A172 (cell line): ENCODE measurements around a stretch of chr4.

GRCh38 chr4:18418074-18418550 is 396.6 kb upstream of the LCORL start:
- RAMPAGE, long total RNA, result no peak

GRCh38 chr4:19738800-19739806 is 512.6 kb upstream of the SLIT2 start:
- RAMPAGE, long total RNA, result no peak

GRCh38 chr4:20110182-20110613 is 141.5 kb upstream of the SLIT2 start:
- RAMPAGE, long total RNA, result no peak

GRCh38 chr4:20253279-20253612 is 1.5 kb downstream of the SLIT2 start:
- RAMPAGE, long total RNA, result no peak

DNA sequence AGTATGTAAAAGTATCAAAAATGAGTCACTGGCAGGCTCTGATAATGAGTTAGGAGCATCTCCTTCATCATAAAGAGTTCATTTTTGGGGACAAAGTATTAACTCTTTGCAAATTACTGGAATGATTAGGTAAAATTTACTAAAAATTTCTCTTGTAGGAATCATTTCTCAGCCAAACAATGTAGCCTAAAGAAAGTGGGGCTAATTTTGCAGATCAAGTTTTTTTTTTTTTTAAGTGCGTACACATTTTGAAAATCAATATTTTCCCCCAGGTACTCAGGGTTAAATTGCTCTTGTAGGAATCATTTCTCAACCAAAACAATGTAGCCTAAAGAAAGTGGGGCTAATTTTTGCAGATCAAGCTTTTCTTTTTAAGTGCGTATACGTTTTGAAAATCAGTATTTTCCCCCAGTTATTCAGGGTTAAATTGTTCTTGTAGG is 421.7 kb downstream of the PACRGL start:
- RAMPAGE, long total RNA, result no peak

DNA sequence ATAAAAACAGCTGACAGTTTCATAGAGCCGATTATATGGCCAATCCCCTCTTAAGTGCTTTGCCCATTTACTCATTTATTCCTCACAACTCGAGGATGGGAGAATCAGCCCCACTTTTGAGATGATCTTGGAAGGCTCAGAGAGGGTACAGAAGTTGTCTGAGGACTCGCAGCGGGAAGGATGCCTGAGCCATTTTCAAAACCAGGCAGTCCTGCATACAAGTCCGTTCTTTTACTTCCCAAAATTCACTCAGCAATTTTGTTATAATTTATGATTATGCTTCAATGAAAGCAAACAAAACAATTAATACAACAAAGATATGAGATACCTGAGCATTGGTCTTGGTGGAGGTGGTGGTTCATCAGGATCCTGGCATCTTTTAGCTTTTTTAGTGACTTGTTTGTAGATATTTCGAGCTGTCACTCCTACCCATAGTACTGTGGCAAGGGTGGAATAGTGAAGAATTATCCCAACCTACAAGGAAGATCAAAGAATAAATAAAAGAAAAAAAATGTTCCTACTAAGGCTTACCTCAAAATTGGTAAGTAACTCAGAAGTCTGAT is 123.6 kb downstream of the ADGRA3 start:
- RAMPAGE, long total RNA, result no peak

GRCh38 chr4:22500935-22501324 is 14.9 kb downstream of the ADGRA3 start:
- RAMPAGE, long total RNA, result no peak

GRCh38 chr4:22599108-22600173 is 83.6 kb upstream of the ADGRA3 start:
- RAMPAGE, long total RNA, result no peak

- RAMPAGE, long total RNA, result no peak
Measured at GRCh38 chr4:23414163-23414569, 475.7 kb downstream of the PPARGC1A start.

DNA sequence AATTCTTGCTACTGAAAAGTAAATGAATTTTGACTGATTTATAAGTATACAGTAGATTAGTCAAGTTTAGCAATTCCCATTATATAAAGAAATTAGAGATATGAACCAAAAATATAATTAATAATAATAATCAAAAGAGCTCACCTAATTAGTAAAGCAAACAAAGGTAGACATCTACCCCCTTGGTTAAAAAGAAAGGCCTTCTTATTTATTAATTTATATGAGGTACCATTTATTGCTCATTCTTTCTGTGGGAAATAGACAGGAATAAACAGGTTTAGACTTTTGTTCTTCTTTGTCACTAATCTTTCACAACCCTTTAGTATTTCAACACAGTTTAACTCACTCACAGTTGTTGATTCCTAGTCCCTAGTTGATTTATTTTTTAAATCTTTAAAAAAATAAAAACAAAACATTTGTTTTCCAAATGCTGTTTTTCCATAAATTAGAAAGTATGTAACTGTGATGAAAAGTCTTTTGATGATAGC is 5.6 kb downstream of the PPARGC1A start:
- RAMPAGE, long total RNA, result no peak

DNA sequence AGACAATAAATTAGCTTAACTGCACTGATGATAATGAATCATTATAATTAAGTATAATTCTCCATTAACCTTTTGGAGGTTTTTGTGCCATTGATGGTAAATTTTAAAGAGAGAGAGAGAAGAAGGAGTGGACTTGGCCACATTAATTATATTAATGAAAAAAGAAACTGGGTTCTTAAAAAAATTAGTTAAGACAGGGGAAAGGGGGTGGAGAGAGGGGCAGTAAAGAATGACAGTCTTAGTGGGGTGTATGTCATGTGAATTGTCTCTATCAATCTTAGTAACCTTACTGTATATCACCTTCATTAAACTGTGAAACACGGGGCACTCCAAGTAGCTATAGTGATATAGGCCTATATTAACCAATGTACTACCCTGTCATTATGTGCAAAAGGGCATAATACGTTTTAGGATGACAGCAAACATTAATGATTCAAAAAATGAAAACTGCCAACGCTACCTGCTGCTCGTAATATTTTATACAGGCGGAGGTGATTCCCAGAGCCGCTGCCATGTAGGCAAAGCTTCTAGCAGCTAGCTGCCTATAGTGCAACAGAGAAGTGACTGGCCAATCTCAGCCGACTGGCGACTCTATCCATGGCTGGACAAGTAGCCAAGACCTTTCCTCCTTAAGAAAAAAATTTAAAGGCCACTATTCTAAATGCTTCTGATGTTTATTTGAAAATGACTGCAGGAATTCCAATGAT is 2.0 kb downstream of the PPARGC1A start:
- RAMPAGE, long total RNA, result no peak

DNA sequence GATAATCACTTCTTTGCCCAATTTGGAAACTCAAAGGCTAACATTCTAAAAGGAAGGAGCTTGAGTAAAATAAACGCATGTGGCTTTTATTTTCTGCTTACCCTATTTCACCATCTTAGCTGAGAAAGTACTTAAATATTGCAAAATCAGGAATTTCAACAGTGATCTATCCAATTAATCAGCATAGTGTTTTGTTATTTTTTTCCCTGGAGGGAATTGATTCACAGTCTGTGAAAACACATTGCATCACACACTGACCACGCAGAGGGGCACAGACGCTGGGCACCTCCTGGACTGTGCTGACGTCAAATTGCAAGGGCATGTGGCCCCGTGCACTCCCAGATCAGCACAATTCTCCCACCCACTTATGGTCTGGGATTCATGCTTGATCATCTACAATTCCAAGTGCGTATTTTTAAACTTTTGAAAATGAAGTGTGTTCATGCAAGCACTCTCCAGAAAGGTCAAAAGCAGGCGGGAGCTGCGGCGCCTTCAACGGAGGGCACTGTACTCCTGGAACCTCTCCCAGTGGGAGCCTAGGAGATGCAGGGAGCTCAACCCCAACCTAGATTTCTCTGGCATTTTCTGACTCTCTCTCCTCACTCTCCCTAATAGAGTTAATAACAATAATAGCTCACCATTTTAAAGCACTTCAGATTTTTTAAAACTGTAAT is 320.6 kb upstream of the PPARGC1A start:
- RAMPAGE, long total RNA, result no peak

- RAMPAGE, long total RNA, result no peak
Measured at GRCh38 chr4:24236411-24236743, 346.5 kb upstream of the PPARGC1A start.

DNA sequence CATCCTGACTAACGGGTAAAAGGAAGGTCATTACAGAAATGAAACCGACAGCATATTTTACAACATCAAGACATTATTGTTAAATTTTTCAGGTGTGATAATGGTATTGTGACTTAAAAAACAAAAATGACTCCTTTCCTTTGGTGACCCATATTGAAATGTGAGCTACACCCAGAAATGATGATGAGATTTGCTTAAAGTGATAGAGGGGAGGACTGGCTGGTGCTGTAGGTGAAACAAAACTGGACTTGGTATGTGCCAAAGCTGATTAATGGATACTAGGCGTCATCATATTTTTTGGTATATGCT is 44.4 kb downstream of the SEPSECS start:
- RAMPAGE, long total RNA, result no peak

GRCh38 chr4:25284790-25284989 is 27.9 kb upstream of the ZCCHC4 start:
- RAMPAGE, long total RNA, result no peak

GRCh38 chr4:25377751-25378335 is 780 bp downstream of the ANAPC4 start:
- RAMPAGE, long total RNA, result no peak

DNA sequence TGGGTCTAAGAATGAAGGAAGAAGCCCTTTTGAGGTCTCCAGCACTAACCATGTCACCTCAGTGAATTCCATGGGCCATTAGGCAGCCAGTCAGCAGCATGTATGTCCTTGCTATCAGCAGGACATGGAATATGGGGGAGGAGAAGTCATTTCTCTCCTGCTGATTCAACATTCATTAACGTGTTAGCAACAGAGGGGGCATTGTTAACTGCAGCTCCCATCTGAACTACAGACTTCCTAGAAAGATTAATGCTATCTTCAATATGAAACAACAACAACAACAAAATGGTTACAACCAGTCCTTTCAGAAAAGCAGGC is 120.4 kb upstream of the SLC34A2 start:
- RAMPAGE, long total RNA, result no peak

GRCh38 chr4:25568976-25569512 is 86.6 kb upstream of the SLC34A2 start:
- RAMPAGE, long total RNA, result no peak

DNA sequence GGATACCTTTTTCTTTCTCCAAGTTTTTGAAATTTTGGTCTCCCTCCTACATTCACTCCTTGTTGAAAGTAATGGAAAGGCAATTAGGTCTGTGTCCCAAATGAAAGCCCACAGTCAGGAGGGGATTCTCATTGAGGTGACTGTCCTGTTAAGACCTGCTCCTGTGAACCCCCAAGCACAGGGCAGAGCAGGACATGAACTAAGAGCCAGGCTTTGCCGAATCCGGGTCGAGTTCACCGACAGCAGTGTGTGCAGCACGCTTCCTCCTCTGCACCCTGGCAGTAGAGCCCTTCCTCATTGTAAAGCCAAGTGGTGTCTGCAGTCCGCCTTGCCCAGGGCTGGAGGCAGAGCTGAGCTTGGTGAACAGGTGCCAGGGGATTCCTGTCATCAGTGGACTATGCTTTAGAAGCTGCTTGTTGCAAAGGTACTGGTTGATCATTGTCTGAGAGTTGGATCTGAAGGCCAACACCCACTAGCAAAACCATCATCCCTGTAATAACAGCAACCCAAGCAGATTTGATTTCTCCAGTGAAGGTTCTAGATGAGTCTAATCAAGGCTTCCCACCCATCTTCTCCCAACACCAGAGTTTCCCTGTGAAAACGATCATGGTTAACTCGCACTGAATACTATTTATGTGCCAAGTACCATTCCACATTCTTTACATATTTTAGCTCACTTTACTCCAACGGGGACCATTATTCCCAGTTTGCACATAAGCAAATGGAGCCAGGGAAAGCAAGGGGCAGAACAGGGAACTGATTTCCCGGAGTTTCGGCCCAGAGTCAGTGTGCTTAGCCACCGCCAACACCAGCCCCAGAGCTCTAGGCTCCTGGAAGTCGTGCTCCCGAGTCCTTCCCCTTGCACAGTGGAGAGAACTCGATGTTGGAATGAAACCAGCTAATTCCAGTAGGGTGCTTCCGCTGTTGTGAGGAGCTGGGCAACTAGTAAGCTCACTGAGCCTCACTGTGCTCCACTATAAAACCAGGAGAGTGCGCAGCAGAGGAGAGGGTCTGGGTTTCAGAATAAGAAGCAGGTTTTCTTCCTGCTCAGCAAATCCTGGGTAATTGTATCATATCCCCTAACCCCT is 1.4 kb upstream of the SLC34A2 start:
- RAMPAGE, long total RNA, result no peak

- RAMPAGE, long total RNA, result no peak
Measured at GRCh38 chr4:25820036-25820497, 42.7 kb downstream of the SEL1L3 start.